Heart (tissue), 3 donors: ENCODE results near the genes STMND1 and ID4.

GRCh38 chr6:16305795-16306225 is 67.4 kb downstream of the GMPR start:
- RAMPAGE, long total RNA, 2 experiments, result no peak in any of the 2 experiments

DNA sequence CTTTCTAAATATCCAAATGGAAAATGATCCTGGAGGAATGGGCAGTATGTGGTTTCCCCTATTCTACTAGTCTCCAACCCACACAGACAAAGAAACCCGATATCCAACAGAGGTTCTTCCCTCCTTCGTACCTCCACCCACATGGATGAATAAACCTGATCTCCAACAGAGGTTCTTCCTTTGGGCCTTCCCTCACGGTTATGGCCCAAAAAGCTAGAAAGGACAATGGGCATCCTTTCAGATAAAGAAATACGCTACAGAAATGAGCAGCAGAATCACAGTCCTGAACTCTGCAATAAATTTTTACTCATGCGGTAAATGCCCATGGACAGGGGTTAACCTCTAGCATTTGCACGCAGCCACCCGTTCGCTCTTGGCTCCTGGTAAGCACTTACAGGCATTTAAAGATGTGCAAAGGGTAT is 130.8 kb downstream of the GMPR start:
- RAMPAGE, long total RNA, 2 experiments, result no peak in any of the 2 experiments

- RAMPAGE, long total RNA, 2 experiments, result no peak in any of the 2 experiments
Measured at GRCh38 chr6:16480972-16481579, 242.7 kb downstream of the GMPR start.

GRCh38 chr6:16541316-16541489 is 220.1 kb downstream of the ATXN1 start:
- RAMPAGE, long total RNA, 2 experiments, result no peak in any of the 2 experiments

DNA sequence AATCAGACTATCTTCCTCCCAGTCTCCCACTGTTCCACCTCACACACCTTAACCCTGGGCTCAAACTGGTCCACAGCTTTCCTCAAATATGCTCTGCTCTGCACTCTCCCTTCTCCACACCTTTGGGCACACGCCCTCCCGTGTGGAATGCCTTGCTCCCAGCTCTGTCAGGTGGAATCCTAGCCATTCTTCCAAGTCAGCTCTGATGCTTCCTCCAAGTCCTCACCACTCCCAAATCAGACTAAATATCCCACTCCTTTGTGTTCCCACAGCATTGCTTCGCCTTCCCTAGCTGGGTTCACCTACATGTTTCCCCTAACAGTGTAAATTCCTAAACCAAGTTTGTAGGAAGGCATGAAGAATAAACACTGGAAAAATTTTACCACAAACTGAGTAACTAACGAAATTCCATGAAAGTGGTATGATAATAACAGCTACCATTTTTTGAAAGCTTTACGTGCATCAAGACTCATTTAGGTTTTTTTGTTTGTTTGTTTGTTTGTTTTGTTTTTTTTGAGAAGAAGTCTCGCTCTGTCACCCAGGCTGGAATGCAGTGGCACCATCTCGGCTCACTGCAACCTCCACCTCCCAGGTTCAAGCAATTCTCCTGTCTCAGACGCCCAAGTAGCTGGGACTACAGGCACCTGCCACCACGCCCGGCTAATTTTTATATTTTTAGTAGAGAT is 114.6 kb downstream of the ATXN1 start:
- RAMPAGE, long total RNA, 2 experiments, result no peak in any of the 2 experiments

- RAMPAGE, long total RNA, 2 experiments, result no peak in any of the 2 experiments
Measured at GRCh38 chr6:16759567-16760563, 1.4 kb downstream of the ATXN1 start.

GRCh38 chr6:16763082-16763693 is 1.9 kb upstream of the ATXN1 start:
- RAMPAGE, long total RNA, 2 experiments, result no peak in any of the 2 experiments

DNA sequence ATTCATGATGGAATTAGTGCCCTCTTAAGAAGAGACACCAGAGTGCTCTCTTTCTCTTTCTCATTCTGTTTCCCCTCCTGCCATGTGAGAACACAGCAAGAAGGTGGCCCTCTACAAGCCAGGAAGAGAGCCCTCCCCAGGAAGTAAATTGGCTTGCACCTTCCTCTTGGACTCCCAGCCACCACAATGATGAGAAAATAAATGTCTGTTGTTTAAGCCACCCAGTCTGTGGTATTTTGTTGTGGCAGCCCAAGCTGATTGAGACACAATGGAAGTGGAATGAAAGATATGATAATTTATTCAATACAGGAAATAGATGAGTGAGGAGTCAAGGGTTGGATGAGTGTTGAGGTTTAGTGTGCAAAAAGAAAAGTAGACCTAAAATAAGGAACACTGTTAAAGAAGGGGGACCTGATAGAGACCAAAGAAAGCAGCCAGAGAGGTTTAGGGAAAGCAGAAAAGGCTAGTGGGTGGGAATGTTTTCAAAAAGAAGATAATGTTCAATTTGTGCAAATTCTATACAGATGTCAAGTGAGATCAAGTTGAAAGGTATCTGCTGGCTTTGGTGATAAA is 26.0 kb upstream of the ATXN1 start:
- RAMPAGE, long total RNA, 2 experiments, result no peak in any of the 2 experiments

DNA sequence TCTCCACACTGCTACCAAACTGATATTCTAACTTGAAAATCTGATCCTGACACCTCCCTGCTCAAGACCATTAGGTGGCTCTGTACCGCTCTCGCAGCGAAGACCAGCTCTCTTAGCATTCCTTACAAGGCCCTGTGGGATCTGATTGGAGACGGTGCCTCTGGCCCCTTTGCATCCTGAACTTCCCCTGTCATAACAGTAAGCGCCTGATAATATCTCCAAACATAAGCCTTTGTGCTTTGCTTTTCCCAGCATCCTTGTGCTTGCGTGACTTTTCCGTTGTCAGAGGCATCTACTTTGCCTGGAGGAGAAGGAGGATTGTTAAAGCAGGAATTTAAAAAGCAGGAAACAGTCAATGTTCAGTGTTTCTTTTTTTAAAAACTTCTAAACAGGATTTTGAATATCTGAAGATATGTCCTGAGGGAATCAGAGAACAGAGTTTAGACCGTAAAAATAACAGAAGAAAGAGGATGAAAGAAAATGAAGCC is 89.3 kb upstream of the STMND1 start:
- RAMPAGE, long total RNA, 2 experiments, result no peak in any of the 2 experiments

GRCh38 chr6:17101188-17102570 is at the start of gene STMND1:
TSS of gene STMND1 (plus strand) at chr6:17102050.
- RAMPAGE, long total RNA, 2 experiments, result no peak in any of the 2 experiments

GRCh38 chr6:17811004-17811560 is 104.4 kb upstream of the NUP153 start:
- RAMPAGE, long total RNA, 2 experiments, result no peak in any of the 2 experiments

GRCh38 chr6:17855363-17856346 is 131.8 kb downstream of the KIF13A start:
- RAMPAGE, long total RNA, 2 experiments, result no peak in any of the 2 experiments

DNA sequence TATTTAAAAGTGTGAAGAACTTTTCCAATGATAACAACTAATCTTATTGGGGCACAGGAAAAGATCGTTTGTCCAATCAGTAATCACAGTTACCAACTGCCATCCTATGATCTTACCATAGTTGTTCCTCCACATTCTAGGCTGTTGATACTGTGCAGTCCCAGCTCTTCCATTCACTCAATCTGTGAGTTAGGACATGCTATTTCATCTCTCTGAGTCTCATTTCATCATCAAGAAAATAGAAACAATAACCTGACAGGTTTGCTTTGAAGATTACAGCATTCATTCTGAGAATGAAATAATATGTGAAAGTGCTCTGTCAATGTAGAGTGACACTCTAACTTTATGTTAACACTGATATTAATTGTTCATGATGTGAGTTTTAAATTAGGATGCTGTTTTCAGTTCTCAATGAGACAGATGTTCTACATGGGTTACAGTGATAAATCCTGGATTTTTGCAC is 89.7 kb downstream of the KIF13A start:
- RAMPAGE, long total RNA, 2 experiments, result no peak in any of the 2 experiments

- RAMPAGE, long total RNA, 2 experiments, result no peak in any of the 2 experiments
Measured at GRCh38 chr6:17902367-17903103, 84.9 kb downstream of the KIF13A start.

GRCh38 chr6:18051624-18052201 is 64.3 kb upstream of the KIF13A start:
- RAMPAGE, long total RNA, 2 experiments, result no peak in any of the 2 experiments

- RAMPAGE, long total RNA, 2 experiments, result no peak in any of the 2 experiments
Measured at GRCh38 chr6:18155763-18156650, 785 bp downstream of the KDM1B start.

DNA sequence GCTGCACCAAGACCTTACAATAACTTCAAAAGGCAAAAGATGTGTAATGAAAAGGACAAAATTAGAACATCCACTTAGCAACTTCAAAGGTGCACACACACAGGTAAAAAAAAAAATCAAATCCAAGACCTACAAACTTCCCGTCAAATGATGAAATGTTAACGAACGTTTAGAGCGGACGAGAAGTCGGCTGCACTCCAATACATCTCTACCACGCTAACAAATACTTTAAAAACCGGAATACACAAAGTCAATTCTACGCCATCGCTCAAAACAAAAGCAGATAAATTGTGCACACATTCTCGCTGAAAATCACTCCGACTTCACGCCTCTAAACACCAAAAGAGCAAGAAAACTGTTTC is 934 bp downstream of the DEK start:
- RAMPAGE, long total RNA, 2 experiments, result no peak in any of the 2 experiments

DNA sequence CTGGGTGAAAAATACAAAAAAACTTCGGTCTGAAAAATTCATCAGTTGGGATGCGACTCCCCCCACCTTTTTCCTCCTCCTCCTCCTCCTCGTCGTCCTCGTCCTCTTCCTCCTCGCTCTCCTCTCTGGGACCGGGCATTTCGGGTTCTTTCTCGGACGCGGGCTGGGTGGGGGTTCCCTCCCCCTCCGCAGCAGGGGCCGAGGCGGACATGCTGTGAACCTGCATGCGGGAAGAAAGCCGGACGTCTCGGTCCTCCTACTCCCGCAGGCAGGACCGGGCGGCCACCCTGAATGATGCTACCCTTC is 600 bp downstream of the DEK start:
- RAMPAGE, long total RNA, 2 experiments, result no peak in any of the 2 experiments

DNA sequence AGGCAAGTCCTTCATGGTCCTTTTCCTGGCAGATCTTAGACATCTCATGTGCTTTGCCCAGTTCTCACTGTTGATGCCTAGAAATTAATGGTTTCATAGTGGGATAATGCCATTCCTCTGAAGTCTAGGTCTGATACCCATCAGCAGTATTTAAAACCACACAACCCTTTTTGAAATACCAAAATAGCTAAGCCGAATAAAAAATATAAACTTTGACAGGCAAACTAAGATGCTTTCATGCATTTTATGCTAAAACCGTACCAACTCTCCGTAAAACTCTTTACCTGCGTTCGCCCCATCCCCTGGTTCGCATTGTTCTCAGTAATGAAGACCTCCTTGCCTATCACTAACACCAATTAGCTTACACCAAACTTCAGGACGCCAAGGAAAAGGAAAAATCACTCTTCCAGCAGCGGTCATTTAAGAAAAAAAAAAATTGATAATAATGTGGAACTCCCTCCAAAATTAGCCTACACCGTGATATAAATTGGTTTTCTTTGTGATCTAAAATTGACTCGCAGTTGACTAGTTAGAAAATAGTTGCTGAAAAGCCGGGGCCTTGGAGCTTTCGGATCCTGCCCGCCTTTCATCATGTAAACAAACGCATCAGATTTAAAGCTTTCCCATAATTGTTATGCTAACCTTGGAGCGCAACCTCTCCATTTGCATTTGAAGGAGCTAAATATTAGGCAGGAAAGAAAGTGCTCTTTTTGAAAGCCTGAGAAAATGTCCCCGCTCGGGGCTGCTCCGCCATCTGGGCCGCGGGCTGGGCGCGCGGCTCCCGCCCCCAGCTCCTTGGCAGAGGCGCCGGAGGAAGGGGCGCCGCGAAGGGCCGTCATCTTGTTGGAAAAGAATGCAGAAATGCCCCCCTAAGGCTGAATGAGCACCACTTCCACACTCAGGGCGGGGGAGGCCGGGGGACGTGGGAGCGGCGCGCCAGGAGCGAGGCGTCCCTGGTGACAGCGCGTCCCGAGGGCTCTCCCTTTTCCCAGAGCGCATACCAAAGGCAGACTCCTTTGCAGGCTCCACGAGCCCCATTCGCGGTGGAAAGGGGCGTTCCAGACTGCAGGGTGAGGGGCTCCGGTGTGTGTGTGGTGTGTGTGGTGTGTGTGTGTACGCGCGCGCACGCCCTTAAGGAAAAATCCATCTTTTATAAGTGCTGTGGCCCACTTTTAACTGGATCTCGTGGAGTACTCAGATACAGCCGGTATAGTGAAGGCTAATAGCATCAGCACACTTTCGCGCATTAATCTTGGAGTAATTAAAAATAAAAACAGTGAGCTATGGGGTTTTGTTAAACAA is 145.8 kb upstream of the ID4 start:
- RAMPAGE, long total RNA, 2 experiments, result no peak in any of the 2 experiments

DNA sequence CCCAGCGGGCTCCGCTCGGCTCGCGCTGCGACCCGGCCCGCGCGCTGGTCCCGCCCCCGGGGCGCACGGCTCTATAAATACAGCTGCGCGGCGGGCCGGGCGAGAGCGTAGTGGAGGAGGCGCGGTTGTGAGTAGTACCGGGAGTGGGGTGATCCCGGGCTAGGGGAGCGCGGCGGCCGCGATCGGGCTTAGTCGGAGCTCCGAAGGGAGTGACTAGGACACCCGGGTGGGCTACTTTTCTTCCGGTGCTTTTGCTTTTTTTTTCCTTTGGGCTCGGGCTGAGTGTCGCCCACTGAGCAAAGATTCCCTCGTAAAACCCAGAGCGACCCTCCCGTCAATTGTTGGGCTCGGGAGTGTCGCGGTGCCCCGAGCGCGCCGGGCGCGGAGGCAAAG is at the start of gene ID4:
Gene ID4 (plus strand): TSS at position 102 of the 393 bp plus-strand sequence.
- RAMPAGE, long total RNA, 2 experiments, result start-site peak on the plus strand in 2 of 2 experiments, centred at positions 101 to 103 of the sequence, 33 to 190 reads per replicate